Left colon (tissue), 1 donor: ENCODE results near the genes RNF115, ANKRD34A, NOTCH2NLA, NBPF12 and GPR89B.

DNA sequence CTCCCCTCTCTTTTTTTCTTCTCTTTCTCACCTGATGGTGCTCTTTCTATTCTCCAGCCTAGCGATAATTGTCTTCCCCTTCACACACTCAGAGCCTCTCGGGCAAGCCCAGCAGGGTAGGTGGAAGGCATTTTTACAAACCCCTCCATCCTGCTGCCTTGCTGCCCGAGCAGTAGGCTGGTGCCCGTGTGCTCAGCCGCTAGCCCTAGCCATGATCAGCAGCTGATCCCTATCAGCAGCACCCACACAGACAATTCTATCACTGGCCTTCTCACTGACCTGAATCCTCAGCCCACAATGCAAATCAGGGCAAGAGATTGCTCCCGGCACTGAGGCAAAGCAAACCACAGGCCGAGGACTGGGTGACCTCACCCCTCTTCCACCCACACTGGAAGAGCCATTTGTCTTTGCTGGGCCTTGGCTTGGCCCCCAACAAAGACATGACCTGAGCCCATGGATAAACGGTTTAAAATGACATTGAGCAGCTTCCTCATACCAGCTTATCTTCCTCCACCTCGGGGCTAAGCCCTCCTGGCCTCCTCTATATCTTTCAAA, 896 bp upstream of the PDZK1 start:
- PRO-cap = no peak

DNA sequence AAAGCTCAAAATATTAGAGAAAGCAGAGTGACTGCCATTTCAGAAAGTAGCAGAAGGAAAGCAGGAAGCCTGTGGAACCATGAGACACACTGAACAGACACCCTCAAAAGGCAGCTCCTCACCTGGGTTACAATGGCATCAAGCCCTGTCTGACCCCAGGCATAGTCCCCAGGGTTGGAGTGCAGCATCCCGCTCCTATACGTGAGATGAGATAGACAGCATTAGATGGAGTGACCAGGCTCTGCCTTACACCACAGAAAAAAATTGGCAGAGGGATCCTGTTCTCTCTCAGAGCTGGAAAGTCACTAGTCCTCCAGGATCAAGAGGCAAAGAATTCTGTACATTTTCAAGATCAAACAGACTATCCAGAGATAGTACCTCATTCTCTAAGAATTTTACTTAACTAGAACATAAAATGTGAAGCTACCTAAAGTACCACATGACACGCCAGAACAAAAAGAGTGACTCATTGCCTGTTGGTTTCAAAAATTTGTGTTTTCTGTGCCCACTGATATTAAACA, 32.1 kb downstream of the CD160 start:
- PRO-cap = no peak

- PRO-cap = bidirectional peak, plus-strand start at chr1:145824073, minus-strand start at chr1:145824006
Measured at GRCh38 chr1:145823416-145824571, at the start of gene RNF115. TSS of gene RNF115 (minus strand) at chr1:145824095.

DNA sequence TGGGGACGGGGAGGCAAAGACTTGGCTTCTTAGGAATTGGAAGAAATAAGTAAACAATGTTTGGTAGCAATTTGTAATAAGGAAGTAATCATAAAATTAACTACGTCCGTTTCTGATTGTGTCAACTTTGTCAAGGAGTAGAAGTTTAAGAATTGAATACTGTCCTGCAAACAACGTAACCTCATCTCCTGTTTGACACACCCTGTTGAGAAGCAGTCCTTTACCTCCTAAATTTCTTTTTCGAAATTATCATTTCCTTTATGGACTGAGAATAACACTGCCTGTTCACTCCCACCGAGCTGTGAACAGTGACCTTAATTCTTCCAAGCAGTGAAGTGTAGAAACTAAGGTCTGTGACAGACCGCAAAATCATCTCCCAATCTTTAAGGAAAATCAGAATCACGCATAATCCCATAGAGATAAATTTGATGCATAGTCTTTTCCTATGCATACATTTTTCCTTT, 604 bp downstream of the POLR3C start:
- PRO-cap = no peak

- PRO-cap = bidirectional peak, plus-strand start at chr1:145964716, minus-strand start at chr1:145964602
Measured at GRCh38 chr1:145963996-145965195, at the start of gene ANKRD34A. TSS of gene ANKRD34A (minus strand) at chr1:145964575.

- PRO-cap = unidirectional peak, plus-strand start at chr1:146037217; unidirectional peak, plus-strand start at chr1:146037481
Measured at GRCh38 chr1:146036933-146037590, 15.5 kb upstream of the HJV start.

- PRO-cap = no peak
Measured at GRCh38 chr1:146049099-146049346, 27.5 kb upstream of the HJV start.

DNA sequence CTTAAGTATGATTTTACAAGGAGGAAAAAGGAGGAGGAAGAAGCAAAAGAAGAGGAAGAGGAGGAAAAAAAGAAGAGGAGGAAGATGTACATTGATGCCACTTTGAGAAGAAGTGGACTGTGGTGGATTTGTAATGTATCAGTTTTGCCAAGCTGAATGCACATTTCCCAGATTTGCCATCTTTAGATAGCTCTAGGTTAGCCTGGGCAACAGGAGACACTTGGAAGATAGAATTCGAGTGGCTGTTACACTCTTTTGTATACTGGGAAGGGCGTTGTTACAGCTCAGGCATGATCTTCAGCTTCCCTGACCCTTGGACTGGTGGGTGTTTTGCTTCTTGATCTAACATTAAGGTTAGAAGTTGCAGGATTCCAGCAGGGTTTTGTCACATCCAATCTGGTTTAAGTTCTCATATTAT, 28.9 kb upstream of the HJV start:
- PRO-cap = no peak

DNA sequence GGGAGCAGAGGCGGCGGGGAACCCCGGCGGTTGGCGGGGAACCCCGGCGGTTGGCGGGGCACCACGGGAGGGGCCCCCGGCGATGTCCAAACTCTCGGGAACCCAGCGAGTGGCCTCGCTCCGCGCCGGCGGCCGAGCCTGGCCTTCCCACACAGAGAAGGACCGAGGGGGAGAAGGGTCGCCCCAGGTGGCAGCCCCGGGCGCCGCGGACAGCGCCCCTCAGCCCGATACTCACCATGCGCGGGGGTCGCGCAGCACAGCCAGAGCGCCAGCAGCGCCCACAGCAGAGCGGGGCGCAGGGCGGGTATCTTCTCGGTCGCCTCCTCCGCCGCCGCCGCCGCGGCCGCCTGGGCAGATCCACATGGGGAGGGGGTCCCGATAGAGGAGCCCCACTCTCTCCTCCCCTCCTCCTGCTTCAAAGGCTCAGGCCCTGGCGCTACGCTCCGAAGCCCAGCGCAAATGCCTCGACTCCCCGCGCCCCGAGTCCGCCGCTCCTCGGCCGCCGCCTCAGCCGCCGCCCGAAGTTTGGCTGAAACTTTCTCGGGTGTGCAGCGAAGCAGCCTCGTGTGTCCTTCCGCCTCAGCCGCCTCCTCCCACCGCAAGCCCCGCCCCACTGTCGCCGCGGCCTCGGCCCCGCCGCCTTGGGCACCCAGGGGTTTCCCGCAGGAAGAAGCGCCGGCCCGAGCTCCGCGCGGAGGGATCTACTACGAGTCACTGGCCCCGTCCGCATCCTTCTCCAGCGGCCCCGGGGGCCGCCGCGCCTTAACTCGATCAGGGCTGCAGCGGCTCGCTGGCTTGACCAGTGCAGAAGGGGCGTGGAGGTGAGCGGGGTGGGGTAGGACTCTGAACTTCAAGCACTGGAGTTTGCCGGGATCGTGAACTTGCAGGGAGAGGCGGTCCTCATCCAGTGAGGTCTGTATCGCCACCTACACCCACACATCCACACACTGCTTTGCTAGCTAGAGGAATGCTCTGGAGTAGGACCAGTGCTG, at the start of gene NOTCH2NLA:
NOTCH2NLA (minus strand) TSS at position 548 of the 992 bp plus-strand sequence.
- PRO-cap = no peak

DNA sequence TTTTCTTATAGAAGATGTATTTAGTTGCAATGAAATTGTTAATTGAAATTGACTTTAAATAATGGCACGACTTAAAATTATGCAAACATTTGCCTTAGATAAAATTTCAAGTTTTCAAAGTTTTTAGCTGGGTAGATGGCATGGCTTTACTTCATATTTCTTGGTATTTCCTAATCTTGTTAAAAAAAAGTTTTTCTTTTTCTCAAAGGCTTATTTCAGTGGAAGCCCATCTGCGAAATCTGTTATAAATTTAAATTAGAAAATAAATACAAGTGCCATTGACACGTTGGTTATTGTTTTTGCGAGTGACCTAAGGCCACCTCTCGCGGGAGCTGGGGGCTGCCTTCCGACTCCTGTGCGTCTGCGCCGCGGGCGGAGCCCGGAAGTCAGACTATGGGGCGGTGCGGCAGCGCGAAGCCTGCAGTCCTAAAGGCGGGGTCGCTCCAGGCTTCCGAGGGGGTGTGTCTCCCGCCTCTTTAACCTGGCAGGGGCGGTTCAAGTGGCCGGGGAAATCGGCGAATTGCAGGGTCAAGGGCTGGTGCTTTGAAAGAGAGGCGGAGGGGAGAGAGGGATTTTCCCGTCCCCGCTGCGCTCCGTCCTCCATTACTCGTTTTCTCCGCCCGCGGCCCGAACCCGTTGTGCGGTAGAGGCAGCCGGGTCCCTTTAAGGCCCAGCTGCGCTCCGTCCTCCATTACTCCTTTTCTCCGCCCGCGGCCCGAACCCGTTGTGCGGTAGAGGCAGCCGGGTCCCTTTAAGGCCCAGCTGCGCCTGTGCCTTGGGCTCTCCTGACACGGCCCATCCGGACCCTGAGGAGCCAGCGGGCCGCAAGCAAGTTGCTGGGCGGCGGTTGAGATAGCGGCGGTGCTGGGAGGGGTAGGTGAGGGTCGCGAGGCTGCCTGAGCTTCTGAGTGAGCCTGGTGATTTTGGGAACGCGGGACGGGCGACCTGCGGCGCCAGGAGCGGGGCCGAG, at the start of gene NBPF12:
NBPF12 (plus strand) TSS at position 382 of the 970 bp plus-strand sequence.
- PRO-cap = unidirectional peak, plus-strand start at position 423 of the sequence; unidirectional peak, plus-strand start at position 506 of the sequence; bidirectional peak, plus-strand start at position 646 of the sequence, minus-strand start at position 618 of the sequence; bidirectional peak, plus-strand start at position 839 of the sequence, minus-strand start at position 726 of the sequence

DNA sequence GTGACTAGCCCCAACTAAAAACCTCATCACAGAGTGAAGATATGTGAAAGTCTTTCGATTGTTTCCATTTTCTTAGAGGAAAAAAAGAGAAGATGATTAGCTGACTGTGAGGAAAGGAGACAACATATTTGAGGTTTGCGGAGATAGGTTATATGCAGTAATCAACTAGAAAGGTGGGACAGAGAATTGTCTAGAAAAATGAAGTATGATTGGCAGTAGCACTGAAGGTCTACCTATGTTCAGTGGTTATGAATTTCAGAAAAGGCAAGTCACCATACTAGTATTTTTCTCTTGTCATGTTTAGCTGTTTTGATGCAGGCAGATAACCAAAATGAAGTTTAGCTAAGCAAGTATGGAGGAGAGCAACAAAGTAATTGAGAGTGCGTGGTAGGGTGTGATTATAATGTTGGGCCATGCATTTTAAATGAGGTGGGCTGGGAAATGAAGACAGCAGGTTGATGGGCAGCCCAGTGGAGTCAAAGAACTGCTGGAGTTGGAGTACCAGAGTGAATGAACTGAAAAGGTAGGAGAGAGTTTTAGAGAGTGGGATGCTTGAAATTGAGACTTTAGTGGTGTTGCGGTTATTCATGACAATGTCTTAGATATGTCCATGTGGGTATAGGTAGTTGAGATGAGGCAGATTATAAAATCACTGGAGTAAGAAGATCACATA, 9.3 kb upstream of the PRKAB2 start:
- PRO-cap = no peak

DNA sequence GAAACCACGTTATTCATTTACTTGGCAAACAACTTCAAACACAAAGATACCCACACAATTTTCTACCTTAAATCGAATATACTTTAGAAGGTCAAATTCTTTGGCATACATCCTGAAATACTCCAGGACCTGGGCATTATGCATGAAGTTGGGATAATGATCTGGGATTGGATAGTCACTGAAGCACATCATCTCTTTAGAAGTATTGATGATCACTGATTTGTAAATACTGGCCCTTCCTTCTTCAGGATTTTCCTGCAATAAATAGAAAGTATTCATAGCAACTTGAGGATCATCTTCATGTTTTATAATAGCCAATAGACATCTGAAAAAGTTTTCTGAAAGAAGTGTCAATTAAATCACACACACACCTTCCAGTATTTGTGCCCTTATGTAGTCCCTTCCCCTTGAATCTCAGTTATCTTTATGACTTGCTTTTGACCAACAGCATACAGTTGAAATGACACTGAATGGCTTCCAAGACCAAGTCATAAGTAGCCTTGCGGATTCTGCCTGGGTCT, 9.4 kb downstream of the FMO5 start:
- PRO-cap = no peak

DNA sequence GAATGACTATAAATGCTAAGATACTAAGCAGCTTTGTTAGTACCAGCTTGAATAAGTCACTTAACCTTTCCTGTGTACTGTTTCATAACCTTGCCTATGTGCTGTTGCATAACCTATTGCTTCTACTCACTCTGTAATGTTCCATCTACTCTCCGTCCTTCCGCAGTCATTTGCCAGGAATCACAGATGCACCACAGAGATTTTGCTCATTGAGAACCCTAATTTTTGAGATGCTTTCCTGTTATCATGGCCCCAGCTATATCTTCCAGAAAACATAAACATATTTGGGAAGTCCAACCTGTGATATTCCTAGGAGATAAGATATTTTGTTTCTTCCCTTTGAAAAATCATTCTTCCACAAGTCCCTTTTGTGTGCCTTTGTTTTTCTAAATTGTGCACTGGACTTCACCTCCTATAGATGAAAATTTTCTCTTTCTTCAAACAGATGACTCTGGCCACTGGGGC, 44.7 kb downstream of the CHD1L start:
- PRO-cap = no peak

GRCh38 chr1:147509988-147510413, 31.3 kb upstream of the BCL9 start:
- PRO-cap = no peak

DNA sequence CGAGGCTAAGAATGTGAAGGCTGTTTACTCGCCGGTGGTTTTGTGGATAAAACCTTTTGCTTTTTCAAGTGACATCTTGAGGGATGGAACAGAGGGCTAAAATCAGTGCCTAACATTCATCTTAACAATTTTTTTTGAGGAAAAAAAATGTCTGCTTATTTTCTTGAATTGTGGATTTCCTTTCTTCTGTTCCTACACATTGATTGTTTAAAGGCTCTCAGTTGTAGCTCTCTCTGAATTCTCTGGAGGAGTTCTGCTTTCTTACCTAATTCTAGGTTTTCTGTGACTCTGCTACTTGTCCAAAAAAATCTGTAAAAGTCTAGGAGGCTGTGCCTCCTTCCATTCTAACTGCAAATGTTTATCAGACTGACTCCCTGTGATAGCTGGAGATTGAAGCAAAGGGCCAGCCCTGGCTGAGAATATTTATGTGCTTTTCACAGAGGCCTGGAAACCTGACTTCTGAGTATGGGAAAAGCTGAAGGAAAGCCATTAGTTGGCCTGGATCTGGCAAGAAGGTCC, 1.8 kb downstream of the BCL9 start:
- PRO-cap = no peak

- PRO-cap = no peak
Measured at GRCh38 chr1:147738756-147739107, 21.7 kb downstream of the GJA5 start.

DNA sequence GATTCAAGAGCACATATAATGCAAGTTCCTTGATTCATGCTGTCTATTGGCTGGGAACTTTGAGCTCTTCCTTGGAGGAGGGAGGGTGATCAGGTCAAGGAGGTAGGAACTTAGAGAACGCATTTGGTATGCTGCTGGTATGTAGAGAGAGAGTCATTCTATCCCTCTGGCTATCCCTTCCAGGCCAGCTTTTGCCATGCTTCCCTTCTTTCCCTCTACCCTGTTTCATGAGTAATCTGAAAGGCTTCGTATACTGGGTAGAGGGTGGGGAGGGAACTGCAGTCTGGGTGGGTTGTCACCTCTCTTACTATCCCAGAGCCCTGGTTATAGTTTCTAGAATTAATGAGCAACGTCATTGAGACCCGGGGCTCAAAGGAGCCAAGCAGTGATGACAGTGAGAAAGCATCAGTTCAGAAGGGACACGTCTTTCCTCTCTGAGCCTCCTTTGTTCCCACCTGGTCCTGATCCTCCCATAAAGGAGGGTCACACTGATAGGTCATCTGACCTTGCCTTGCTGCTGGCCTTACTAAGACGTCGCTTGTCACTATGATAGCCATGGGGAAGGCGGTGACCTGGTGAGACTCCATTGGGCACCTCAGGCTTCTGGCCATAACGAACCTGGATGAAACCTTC, 2.6 kb downstream of the GJA5 start:
- PRO-cap = no peak

GRCh38 chr1:147928196-147928942, at the start of gene GPR89B:
TSS of gene GPR89B (plus strand) at chr1:147928420.
- PRO-cap = unidirectional peak, plus-strand start at chr1:147928393; unidirectional peak, plus-strand start at chr1:147928491

- PRO-cap = no peak
Measured at GRCh38 chr1:148161293-148161862, 9.3 kb upstream of the NBPF11 start.

GRCh38 chr1:148263380-148264343, 111.6 kb upstream of the NBPF11 start:
- PRO-cap = no peak